Peyer's patch (tissue), 4 donors: ENCODE results near the gene NRROS.

DNA sequence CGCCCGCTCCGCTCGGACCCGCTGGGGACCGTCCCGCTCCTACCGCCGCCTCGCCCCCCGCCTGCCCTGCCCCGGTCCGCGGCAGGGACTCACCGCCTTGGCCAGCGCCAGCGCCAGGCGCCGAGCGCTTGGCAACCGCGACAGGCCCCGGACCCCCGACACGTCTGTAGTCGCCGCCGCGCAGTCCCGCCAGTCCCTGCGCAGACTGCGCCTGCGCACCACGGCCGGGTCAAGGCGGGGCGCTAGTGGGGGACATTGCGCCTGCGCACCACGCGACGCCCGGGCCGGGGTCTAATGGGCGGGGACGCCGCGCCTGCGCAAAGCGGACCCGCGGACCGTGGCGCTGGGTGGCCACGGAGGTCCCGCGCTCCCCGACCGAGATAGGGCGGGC, 81.7 kb upstream of the TNK2 start:
- PRO-cap: bidirectional peak, plus-strand start at position 320 of the sequence, minus-strand start at position 139 of the sequence
- RAMPAGE, long total RNA, 4 experiments: start-site peak on the minus strand in 4 of 4 experiments, centred at positions 171 to 190 of the sequence, 99 to 441 reads per replicate

DNA sequence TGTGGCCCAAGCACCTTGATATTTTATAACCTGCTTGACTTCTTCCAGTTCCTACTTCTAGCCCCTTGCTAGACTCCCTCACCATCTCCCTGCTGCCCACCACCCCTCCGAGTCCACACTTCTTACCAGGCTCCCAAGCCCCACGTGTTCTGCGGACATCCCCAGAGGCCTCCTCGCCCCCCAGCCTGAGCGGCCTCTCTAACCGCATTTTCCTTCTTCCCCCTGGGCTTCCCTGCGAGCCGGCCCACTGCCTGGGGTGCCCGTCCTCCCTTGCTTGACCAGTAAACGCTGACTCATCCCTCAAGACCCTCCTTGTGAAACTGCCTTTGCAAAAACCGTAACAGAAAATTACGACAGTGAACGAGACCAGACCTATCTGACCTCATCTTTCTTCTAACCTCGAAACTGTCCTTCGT, 41.1 kb upstream of the TFRC start:
- PRO-cap: no peak
- RAMPAGE, long total RNA, 4 experiments: no peak in any of the 4 experiments

- PRO-cap: no peak
- RAMPAGE, long total RNA, 4 experiments: start-site peak on the minus strand in 1 of 4 experiments, at chr3:196215002-196215087 at its widest, 7 reads per replicate
Measured at GRCh38 chr3:196214823-196215434, 1.4 kb upstream of the SLC51A start.

GRCh38 chr3:196243772-196244634, 27.7 kb downstream of the SLC51A start:
- PRO-cap: no peak
- RAMPAGE, long total RNA, 4 experiments: no peak in any of the 4 experiments

- PRO-cap: no peak
- RAMPAGE, long total RNA, 4 experiments: no peak in any of the 4 experiments
Measured at GRCh38 chr3:196272758-196273588, 14.6 kb downstream of the PCYT1A start.

GRCh38 chr3:196378091-196378756, 40.0 kb upstream of the TM4SF19 start:
- PRO-cap: no peak
- RAMPAGE, long total RNA, 4 experiments: no peak in any of the 4 experiments

- PRO-cap: no peak
- RAMPAGE, long total RNA, 4 experiments: no peak in any of the 4 experiments
Measured at GRCh38 chr3:196631643-196631906, 7.9 kb upstream of the NRROS start.

GRCh38 chr3:196639441-196640203, at the start of gene NRROS:
Gene NRROS (plus strand): TSS chr3:196639694.
- PRO-cap: bidirectional peak, plus-strand start at chr3:196639694, minus-strand start at chr3:196639664
- RAMPAGE, long total RNA, 4 experiments: start-site peak on the plus strand in 3 of 4 experiments, at chr3:196639722-196639799 at its widest, 9 to 17 reads per replicate

- PRO-cap: no peak
- RAMPAGE, long total RNA, 4 experiments: no peak in any of the 4 experiments
Measured at GRCh38 chr3:196641302-196642413, 2.2 kb downstream of the NRROS start.

- PRO-cap: no peak
- RAMPAGE, long total RNA, 4 experiments: no peak in any of the 4 experiments
Measured at GRCh38 chr3:196662987-196663520, 23.6 kb downstream of the NRROS start.

DNA sequence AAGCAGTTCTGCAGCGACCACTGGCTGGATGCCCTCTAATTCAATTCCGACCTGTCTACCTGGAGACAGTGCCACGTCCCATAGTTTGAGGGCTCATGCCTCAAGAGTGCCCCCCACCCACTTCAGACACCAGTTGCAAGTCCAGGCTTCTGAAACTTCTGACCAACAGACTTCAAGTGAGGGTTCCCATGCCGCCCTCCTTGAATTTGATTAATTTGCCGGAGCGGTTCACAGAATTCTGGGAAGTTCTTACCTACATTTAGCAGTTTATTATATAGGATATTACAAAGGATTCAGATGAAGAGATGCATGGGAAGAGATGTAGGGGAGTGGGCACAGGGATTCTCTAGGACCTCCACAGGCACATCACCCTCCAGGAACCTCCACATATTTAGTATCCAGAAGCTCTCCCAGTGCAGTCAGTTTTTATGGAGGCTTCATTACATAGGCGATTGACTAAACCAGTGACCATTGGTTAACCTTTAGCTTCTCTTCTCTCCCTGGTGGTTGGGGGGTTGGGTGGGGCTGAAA, 36.9 kb downstream of the NCBP2 start:
- PRO-cap: no peak
- RAMPAGE, long total RNA, 4 experiments: no peak in any of the 4 experiments

DNA sequence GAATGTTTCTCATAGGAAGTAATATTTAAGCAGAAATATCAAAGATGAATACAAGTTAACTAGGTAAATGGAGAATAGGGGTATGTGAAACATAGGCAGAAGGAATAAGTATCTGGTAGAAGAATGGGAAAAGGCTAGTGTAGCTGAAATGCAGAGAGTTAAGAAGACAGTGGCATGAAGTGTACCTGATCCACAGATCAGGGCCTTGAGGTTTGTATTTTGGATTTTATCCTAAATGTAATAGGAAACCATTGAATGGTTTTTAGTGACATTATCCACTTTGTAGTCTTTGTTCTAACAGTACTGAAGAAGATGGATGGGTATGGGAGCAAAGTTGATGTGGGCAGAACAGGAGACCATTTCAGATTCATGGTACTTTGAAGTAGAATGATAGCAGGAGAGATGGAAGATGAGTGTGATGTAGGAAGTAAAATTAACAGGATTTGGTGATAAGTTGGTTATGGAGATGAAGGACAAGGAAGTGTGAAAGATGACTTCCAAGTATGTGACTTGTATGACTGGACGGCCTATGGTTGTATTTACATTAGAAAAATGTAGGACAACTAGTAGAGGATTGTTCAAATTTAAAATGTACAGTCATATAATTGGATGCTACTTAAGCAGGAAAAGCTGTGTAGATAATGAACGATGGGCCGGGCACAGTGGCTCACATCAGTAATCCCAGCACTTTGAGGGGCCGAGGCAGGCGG, 35.6 kb downstream of the NCBP2 start:
- PRO-cap: no peak
- RAMPAGE, long total RNA, 4 experiments: start-site peak on the plus strand in 1 of 4 experiments, centred at position 269 of the sequence, 6 reads per replicate

DNA sequence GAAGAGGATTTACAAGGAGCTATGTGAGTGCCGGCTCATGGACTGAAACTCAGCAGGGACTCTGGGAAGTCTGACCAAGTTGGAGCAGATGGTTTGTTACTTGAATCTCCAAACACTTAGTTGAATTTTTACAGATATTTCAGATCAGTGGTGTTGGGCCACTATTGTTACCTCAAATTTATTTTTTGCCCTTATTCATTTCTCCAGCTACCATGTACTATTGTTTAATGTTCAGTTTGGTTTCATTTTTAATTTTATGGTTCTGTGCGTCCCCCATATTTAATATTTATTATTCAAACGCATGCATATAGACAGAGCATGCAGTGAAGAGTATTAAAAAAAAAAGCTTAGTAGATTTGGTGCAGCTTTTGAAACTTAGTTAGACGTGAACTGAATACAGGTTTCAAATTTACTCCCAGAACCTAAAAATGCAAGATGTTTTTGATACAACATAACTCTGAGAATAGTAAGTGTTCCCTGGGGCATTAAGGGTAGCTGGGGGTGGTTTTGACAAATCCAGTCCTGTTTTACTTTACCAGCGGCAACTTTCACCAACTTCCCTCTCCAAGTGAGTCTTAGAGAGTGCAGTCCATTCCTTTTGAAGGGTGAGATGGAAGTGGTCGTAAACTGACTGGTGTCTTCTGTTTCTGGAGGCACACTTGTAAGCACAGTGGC, 11.3 kb downstream of the NCBP2 start:
- PRO-cap: no peak
- RAMPAGE, long total RNA, 4 experiments: no peak in any of the 4 experiments

- PRO-cap: no peak
- RAMPAGE, long total RNA, 4 experiments: no peak in any of the 4 experiments
Measured at GRCh38 chr3:197001683-197002627, 27.7 kb downstream of the MELTF start.

GRCh38 chr3:197022748-197023023, 6.9 kb downstream of the MELTF start:
- PRO-cap: no peak
- RAMPAGE, long total RNA, 4 experiments: no peak in any of the 4 experiments

- PRO-cap: no peak
- RAMPAGE, long total RNA, 4 experiments: no peak in any of the 4 experiments
Measured at GRCh38 chr3:197090631-197091400, 61.2 kb upstream of the MELTF start.

GRCh38 chr3:197139979-197140491, 110.4 kb upstream of the MELTF start:
- PRO-cap: no peak
- RAMPAGE, long total RNA, 4 experiments: no peak in any of the 4 experiments

GRCh38 chr3:197487670-197488355, 68.0 kb downstream of the BDH1 start:
- PRO-cap: no peak
- RAMPAGE, long total RNA, 4 experiments: no peak in any of the 4 experiments

- PRO-cap: unidirectional peak, minus-strand start at chr3:197501984
- RAMPAGE, long total RNA, 4 experiments: no peak in any of the 4 experiments
Measured at GRCh38 chr3:197501856-197502486, 53.8 kb downstream of the BDH1 start.

DNA sequence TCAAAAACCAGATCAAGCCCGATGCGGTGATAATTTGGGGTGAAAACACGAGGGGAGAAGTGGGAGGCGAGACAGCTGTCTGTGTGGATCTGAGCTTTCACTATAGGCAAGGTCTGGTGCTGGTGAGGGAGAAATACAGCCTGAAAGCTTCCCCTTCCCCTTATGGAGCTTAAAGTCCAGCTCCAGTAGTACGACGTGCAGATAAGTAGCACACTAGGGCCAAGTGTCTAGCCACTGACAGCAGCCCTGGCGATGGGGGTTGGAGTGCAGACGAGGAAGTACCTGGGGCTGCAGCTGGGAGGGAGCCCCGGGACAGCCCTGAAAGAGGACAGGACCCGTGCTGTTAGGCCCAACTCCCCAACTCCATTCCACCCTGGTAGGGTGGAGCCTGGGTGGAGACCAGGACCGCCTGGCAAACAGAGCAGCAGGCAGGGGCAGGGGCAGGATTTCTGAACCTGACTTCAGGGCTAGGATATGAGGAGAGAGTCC, 43.1 kb downstream of the BDH1 start:
- PRO-cap: bidirectional peak, plus-strand start at position 249 of the sequence, minus-strand start at position 104 of the sequence
- RAMPAGE, long total RNA, 4 experiments: no peak in any of the 4 experiments